Thoracic aorta endothelial cell (primary cell): ENCODE measurements around a stretch of chr5.

DNA sequence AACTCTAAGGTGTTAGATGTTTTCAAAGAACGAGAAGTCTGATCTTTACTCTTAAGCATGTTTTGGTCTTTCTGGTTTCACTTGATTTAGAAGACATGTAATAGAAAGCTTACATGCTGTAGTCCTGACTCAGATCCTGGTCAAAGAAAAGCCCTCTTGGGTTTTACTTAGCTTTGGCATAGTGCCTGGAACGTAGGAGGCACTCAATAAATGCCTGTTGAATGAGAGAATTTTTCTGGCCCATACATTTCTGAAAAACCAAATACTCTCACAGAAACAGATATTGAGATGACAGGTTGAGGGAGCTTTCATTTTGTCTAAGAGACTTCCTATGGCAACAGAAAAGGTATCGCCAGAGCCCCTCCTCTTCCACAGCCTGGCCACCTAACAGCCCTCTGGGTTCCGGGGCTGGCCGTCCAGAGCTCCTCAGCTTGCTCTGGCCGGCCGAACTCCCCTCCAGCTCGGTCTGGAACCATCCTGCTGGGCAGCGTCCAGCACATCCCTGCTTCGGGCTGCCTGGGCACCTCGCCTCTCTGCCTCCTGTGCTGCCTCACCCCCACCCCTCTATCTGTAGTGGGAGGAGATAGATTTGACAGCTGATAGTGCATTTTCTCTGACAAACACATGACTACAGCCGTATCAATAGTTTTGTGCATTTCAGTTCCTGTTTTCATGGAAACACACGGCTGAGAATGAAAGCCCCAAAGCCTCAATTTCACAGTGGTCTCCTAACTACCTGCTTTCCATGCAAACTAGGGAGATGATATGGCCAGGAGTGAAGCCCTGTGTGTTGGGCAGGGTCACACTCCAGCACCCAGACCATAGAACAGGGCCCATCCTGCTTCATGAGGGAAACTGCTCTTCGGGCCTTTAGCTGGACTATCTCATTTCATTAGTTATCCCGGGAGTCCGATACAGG lies 1.1 kb downstream of the IL4 start:
- CAGE, long polyA plus RNA = no peak

GRCh38 chr5:132762326-132762642 lies 14.8 kb downstream of the SEPTIN8 start:
- CAGE, long polyA plus RNA = no peak

GRCh38 chr5:132774836-132775248 lies 2.2 kb downstream of the SEPTIN8 start:
- CAGE, long polyA plus RNA = no peak

GRCh38 chr5:132775900-132776729 lies 924 bp downstream of the SEPTIN8 start:
- CAGE, long polyA plus RNA = no peak

- CAGE, long polyA plus RNA = no peak
Observed at GRCh38 chr5:132782151-132782580, 5.1 kb upstream of the SEPTIN8 start.

GRCh38 chr5:132807010-132807731 lies 5.9 kb upstream of the SOWAHA start:
- CAGE, long polyA plus RNA = no peak

GRCh38 chr5:132821053-132822310 lies 8.4 kb downstream of the SOWAHA start:
- CAGE, long polyA plus RNA = no peak

GRCh38 chr5:132827634-132828418 lies 2.6 kb downstream of the SHROOM1 start:
- CAGE, long polyA plus RNA = no peak

- CAGE, long polyA plus RNA = no peak
Observed at GRCh38 chr5:132828481-132829640, 1.6 kb downstream of the SHROOM1 start.

GRCh38 chr5:132866789-132867273 lies 389 bp downstream of the UQCRQ start:
- CAGE, long polyA plus RNA = no peak

GRCh38 chr5:132873908-132874362 lies 467 bp downstream of the LEAP2 start:
- CAGE, long polyA plus RNA = no peak

GRCh38 chr5:132877358-132878482 lies 4.3 kb downstream of the LEAP2 start:
- CAGE, long polyA plus RNA = no peak

GRCh38 chr5:132915669-132915914 lies 42.1 kb downstream of the LEAP2 start:
- CAGE, long polyA plus RNA = no peak

DNA sequence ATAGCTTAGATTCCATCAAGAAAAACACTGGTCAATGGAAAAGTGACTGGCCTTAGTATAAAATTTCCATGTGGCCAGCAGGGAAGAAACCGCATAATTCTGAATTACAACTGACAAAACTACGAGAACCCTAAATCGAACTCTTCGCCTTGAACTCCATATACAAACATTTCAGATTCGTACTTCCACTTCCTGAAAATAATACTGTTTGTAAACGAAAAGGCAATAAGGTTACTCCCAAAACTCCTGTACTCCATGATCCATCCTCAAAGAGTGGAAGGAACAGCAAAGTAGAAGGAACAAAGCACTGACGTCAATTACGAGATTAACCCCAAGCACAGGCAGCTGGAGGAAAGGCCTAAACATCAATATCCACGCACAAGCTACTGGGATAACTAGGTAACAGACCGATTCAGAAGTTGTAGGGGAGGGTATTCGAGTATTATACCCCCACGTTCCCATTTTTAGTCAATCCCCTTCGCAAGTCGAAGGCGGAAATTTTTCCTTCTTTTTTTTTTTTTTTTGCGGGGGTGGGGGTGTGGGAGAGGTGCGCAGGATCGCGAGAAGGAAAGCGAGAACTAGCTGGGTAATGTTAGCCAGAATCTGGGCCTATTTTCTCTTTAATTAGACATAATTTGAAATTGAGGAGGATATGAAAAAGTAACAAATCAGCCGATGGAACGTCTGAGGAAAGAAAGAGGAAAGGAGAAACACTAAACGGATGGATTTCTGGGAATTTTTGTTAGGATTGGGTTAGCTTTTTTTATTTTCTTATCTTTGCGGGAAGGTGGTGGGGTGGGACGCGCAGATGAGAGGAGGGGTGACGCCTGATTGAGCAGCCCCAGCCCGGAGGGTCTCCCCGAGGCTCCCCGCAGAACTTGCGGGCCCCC lies 892 bp downstream of the AFF4 start:
- CAGE, long polyA plus RNA = no peak

GRCh38 chr5:133483591-133484321 lies 128.6 kb downstream of the FSTL4 start:
- CAGE, long polyA plus RNA = no peak

DNA sequence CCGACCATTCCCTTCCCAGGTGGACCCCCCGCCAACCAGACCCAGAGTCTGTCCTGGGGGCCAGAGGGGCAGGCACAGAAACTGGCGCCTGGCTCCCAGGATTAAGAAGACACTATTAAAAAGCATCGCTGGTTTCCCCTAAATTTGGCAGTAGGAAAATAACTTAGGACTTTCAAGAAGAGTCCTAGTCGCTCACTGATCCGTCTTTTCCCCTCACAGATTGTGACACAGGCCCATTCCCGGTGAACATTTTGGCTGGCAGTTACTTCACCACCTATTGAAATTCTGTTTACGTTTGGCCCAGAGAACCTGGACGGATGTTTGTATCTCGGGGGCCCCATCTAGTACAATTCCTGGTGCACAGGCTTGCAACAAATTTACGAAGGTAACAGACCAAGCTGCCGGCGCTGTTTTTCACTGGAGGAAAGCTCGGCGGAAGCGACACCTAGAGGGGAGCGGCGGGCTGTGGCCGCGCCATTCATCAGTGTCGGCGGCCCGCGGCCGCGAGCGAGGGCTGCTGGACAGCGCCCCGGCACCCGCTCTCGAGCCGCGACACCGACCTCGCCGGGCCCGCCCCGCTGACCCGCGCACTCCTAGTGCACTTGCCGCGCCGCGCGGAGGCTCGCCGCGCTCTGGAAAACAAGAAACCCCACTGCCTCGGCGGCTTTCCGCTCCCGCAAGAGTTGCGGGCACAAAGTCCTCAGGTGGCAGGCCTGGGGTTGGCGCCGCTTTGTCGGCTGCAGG lies 1.5 kb downstream of the FSTL4 start:
- CAGE, long polyA plus RNA = no peak

DNA sequence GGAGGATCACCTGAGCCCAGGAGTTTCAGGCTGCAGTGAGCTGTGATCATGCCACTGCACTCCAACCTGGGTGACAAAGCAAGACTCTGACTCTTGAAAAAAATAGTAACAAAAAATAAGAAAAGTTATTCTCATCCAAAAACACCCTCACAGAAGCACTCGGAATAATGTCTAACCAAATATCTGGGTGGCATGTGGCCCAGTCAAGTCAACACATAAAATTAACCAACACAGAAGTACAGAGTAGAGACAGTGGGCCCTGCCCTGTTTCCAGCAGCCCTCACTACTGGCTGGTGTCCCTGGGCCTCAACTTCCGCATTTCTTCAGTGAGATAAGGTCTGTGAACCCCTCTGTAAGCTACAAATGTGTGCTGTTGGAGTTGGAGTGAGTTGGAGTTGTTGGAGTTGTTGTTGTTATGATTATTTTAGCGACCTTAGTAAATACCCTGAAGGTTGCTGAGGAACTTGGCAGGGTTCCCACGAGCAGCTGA lies 30.4 kb downstream of the C5orf15 start:
- CAGE, long polyA plus RNA = no peak

DNA sequence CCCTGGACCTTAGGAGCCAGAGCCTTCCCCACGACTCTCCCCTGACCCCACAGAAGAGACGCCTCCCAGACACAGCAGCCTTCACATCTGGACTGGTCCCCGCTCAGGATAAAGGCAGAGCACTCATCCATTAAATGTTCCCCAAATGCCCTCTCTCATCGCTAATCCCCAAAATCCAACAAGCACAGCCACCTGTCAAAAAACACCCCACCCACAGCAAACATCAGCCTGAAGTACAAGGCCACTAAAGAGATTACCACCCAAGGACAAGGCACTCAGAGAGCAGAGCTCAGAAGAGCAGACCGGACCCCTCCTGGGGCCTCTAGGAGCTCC lies 9.9 kb downstream of the VDAC1 start:
- CAGE, long polyA plus RNA = no peak

- CAGE, long polyA plus RNA = no peak
Observed at GRCh38 chr5:134079571-134080161, 34.8 kb upstream of the TCF7 start.

- CAGE, long polyA plus RNA = no peak
Observed at GRCh38 chr5:134098525-134099013, 15.9 kb upstream of the TCF7 start.